Myometrial cell (primary cell): ENCODE data around the genes CNRIP1 and NFU1.

DNA sequence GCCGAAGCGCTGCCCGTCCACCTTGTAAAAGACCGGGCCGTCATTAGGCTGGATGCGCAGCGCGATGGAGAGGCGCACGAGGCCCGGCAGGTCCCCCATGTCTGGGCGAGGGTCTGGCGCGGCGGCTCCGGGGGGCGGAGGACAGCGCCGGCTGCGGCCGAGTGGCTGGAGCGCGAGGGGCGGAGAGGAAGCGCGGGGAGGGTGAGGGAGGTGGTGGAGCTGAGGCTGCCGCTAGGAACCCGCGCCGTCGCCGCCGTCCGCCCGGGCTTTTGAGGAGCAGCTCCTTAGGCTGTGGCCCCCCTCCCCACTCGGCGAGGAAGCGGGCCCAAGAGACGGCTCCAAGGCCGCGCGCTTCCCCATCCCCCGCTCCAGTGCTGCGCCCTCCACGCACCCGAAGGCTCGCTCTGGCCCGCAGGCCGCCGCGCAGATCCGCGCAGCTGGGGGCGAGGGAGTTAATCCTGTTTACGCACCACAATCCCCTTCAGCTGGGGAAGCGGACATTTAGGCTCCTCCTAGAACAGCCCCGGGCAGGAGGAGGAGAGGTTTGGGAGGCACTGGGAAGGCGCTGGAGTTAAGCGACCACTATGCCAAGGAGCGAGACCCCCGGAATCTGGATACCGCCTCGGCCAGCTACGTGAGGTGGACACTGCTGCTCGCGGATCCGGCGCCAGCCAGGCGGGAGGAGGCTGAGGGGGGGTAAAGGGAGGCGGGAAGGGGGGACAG, at the start of gene CNRIP1:
Gene CNRIP1 (minus strand): TSS at position 648 of the 723 bp plus-strand sequence.
- RAMPAGE, long total RNA, result start-site peak on the minus strand centred at position 120 of the sequence, 34 bp wide, 98 and 35 reads in 2 replicates; start-site peak on the minus strand centred at position 666 of the sequence, 108 bp wide, 18 and 79 reads in 2 replicates

- RAMPAGE, long total RNA, result no peak
Observed at GRCh38 chr2:68387299-68388323, 22.5 kb downstream of the PLEK start.

- RAMPAGE, long total RNA, result no peak
Observed at GRCh38 chr2:68394700-68395153, 29.6 kb downstream of the PLEK start.

DNA sequence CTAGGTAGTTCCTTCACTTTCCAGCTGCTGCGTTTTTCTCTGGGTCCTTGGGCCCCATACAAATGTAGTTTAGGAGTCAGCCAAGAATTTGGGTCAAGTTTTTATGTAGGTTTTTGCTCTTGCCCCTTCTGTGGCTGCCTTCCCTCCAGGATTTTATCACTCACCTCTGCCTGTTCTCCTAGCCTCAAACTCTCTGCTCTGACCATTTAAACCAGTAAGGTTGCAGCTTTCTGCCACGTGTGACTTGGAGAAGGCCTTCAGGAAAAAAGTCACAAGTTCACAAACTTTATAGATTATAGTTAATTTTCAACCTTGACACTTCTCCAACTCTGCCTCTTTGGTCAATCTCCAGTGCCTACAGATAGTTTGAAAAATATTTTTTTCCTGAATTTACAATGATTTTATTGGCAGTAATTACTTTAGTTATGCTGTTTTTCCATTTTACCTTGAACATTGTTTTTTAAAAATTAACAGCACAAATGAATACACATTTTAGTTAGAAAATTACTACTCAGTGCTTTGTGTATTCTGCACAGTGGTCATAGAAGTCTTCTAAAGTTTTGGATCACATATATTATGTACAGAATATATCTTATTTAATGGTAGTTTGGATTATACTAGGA, 47.2 kb downstream of the APLF start:
- RAMPAGE, long total RNA, result no peak

GRCh38 chr2:68739684-68740185, 5.1 kb downstream of the ARHGAP25 start:
- RAMPAGE, long total RNA, result no peak

DNA sequence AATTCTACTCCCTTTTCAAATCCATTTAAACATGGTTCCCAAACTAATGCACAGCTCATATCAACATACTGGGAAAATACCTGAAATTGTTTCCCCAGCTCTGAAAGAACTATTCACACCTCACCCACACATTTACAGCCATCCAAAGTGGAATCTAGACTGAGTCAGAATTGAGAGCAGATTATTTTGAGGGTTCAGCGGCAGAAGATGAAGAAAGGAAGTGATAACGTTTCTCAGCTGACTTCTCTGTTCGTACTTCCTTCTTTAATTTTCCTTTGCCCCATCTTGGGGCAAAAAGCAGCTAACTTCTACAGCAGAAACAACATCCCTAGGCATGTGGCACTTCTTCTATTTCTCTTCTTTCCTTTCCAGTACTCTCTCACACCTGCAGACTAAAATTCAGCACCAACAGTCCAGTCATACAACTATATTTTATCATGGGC, 35.7 kb downstream of the ARHGAP25 start:
- RAMPAGE, long total RNA, result no peak

- RAMPAGE, long total RNA, result no peak
Observed at GRCh38 chr2:68828481-68828866, 42.7 kb downstream of the BMP10 start.

DNA sequence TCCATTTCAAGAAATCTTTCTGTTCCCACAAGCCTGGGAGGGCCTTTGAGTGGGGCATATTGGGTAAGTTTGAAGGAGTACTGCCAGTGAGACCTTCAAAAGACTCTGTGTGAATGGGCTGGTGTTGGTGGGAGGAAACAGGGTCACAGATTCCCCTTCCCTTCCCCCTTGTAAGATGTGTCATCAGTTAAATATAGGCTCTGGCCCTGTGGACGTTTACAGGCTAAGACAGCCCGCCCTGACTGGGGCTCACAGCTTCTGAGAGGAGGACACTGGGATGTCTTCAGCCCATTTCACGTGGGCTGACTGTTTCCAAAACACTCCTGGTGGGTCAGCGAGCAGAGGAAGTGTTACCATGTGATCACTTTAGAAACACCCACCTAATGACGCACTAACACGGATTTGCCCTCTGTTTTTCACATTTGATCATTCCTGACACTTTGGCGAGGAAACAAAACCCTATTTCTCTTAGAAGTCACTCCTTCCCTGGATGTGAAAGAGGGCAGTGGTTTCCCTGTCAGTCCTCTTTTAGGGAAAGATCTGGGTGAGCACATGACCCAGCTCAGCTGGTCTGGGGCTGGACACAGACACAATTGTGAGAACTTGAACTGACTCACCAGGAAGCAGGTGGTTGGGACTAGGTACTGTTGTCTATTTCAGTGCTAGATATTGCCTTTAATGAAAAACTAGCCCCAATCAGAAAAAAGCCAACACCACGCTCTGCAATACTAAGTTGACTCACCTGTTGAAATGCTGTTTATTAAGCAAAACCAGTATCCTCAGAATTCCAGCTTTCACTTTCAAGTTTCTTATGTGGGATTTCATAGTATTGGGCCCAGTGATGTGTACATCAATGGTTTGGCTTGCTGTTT, 38.9 kb downstream of the BMP10 start:
- RAMPAGE, long total RNA, result no peak

DNA sequence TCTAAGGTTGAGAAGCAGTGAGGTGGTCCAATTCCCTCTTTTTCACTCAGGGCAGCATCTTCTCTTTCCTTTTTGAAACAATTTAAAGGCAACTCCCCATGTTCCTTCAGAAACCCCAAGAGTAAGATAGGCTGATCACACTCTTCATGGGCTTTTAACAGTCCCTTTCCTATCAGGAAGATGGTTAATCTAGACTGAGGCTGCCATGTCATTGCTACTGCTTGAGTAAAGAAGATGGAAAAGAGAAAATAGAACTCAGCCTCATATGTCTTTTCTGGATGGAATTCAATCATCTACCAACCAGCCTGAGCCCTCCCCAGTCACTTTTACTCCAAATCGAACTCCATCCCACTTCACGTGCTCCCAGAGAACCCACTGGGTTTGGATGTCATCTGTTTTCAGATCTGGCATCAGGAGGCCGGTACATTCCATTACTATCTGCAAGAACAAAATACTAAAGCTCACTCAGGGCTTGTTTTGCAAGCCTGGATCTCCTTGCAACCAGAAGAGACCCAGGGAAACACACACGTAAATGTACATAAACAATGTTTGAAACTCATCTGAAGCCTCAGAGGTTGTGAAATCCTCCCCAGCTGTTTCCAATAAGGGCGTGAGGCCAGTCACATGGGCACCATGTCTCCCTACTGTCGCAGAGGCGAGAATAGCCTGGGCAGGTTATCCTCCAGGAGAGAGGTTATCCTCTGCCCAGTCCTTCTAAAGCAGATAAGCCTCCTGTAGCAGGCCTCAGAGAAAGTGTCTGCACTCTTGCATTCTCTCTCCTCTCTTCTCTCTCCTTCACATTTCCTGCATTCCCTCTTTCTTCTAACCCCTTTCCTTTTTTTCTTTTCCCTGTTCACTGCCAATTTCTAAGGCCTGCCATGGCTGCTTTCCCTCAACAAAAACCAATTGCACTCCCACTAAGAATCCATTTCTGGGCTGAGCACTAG, 187.0 kb downstream of the GFPT1 start:
- RAMPAGE, long total RNA, result no peak

- RAMPAGE, long total RNA, result no peak
Observed at GRCh38 chr2:69226086-69226456, 161.0 kb downstream of the GFPT1 start.

- RAMPAGE, long total RNA, result no peak
Observed at GRCh38 chr2:69306769-69307366, 80.2 kb downstream of the GFPT1 start.

- RAMPAGE, long total RNA, result no peak
Observed at GRCh38 chr2:69307367-69307824, 79.6 kb downstream of the GFPT1 start.

- RAMPAGE, long total RNA, result no peak
Observed at GRCh38 chr2:69316562-69317690, 70.1 kb downstream of the GFPT1 start.

DNA sequence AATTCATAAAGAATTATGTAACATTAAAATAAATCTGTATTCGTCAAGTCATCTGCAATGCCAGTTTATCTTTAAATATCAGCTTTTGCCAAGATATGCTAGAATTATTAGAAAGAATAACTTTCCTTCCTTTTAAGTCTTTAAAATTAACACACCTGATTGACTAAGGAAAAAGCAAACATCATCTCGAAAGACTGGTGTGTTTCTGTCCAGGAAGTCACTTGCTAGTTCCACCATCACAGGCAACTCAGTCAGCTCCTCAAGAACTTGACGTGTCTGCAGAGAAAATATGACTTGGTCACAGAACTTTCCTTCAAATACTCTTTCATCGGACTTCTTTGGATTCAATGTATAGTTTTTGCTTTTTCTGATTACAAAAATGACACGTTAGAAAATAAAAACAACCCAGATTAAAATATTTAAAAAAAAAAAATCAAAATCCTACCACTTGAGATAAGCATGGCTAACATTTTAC, 48.7 kb downstream of the GFPT1 start:
- RAMPAGE, long total RNA, result no peak

DNA sequence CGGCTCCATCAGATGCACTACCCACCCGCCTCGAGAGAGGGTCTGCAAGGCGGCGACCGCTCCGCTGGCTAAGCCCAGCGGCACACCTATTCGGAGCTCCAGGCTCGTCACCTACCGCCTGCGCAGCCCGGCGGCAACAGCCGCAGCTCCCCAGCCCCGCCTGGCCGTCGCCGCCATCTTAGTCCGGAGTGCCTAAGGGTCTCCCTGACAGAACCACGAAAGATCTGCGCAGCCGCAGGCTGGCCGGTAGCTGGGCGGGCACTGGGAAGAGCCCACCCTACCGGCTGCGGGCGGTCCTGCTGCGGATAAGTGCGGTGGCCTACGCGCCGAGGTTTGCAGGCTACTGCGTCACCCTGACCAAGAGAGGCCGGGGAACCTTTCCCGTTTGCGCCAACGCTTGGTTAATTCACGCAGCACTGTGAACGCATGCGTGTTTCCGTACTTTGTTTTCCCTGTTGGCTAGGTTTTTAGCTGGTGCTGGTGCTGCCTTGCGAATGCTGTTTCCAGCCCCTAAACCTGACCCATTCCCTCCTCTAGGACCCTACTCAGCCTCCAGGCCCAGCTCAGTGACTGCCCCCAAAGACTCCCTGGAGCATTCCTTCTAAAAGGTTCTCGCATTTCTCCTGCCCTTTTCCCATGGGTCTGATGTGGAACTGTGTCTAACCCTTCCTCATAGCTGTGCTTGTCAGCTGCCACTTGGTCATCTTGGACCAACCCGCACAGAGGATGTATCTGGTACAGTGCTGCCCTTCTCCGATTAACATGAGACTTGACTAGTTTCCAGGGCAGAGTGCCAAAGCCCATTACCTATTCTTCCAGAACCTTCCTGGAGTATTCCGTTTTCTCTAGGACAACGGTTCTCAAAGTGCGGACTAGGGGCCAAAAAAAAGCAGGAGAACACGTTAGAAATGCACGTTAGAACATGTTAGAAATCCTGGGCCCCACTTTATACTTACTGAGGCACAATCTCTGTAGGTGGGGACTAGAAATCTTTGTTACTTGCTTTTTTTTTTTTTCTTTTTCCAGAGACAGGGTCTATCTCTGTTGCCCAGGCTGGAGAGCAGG, at the start of gene NFU1:
Gene NFU1 (minus strand): TSS at position 190 of the 1,065 bp plus-strand sequence.
- RAMPAGE, long total RNA, result start-site peak on the minus strand centred at position 195 of the sequence, 34 bp wide, 415 and 64 reads in 2 replicates

- RAMPAGE, long total RNA, result no peak
Observed at GRCh38 chr2:69460576-69461250, 23.5 kb upstream of the NFU1 start.

- RAMPAGE, long total RNA, result no peak
Observed at GRCh38 chr2:69554749-69555602, 88.6 kb downstream of the AAK1 start.

- RAMPAGE, long total RNA, result no peak
Observed at GRCh38 chr2:69567079-69567610, 76.4 kb downstream of the AAK1 start.

DNA sequence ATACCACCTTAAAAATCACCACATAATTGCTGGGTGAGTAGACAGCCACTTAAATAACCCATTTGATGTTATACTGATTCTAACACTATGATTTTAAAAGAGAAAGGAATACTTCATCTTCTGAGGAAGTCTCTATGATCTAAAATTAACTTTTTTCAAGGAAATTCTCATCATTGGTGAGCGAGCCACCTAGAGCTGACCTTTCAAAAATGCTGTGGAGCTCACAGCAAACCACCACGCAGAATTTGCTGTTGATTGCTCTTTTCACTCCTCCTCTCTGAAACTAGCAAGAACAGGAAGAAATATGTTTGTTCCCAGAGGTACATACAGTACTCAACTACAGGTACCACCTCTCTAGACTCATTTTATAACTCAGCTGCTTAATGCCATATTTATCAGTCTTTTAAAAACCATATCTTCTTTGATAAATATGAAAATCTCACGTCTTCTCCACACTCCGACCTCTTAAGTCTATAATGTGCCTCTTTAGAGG, 14.9 kb downstream of the AAK1 start:
- RAMPAGE, long total RNA, result no peak

- RAMPAGE, long total RNA, result no peak
Observed at GRCh38 chr2:69683015-69683931, 39.7 kb upstream of the AAK1 start.